Myometrial cell (primary cell): ENCODE measurements around a stretch of chr6.

DNA sequence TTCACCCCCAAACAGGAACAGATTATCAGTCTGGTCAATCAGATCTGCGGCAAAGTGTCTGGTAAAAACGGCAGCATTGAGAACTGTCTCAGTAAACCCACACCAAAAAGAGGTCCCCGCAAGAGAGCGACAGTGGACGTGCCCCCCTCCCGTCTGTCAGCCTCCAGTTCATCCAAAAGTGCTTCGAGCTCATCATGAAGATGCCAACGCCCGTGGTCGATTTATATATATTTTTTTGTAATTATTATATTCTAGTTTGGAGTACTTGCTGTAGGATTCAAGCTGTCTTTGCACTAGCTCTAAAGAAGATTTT, 142.8 kb downstream of the DTNBP1 start:
- RAMPAGE, long total RNA = no peak

GRCh38 chr6:15523900-15524466, 138.8 kb downstream of the DTNBP1 start:
- RAMPAGE, long total RNA = no peak

- RAMPAGE, long total RNA = no peak
Measured at GRCh38 chr6:15551600-15552329, 111.1 kb downstream of the DTNBP1 start.

DNA sequence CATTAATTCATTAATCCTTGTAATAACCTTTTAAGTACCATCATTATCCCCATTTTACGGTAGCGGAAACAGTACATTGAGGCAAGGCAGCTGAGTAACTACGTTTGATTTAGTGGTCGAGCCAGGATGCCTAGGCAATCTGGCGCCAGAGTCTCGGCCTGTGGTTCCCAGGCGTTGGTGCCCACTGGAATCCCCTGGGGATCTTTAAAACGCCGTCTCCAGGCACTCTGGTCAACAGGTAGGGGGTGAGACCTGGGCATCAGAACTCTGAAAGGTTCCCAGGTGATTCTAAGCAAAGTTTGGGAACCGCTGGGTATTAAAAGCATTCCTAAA, 1.0 kb downstream of the DTNBP1 start:
- RAMPAGE, long total RNA = no peak

DNA sequence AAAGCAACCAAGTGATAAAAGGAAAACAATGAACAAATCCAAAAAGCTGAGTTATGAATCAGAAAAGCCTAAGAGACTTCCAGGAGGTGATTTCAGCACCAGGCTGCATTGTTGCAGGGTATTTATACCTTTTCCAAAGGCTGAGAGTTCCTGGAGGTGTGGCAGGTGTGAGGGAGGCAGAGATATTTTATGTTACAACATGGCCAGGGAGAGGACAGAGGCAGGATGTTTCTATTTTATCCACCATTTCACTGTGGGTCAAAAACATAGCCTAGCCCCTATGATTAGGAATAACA, 64.6 kb upstream of the DTNBP1 start:
- RAMPAGE, long total RNA = no peak

- RAMPAGE, long total RNA = no peak
Measured at GRCh38 chr6:16068648-16068921, 60.3 kb upstream of the MYLIP start.

DNA sequence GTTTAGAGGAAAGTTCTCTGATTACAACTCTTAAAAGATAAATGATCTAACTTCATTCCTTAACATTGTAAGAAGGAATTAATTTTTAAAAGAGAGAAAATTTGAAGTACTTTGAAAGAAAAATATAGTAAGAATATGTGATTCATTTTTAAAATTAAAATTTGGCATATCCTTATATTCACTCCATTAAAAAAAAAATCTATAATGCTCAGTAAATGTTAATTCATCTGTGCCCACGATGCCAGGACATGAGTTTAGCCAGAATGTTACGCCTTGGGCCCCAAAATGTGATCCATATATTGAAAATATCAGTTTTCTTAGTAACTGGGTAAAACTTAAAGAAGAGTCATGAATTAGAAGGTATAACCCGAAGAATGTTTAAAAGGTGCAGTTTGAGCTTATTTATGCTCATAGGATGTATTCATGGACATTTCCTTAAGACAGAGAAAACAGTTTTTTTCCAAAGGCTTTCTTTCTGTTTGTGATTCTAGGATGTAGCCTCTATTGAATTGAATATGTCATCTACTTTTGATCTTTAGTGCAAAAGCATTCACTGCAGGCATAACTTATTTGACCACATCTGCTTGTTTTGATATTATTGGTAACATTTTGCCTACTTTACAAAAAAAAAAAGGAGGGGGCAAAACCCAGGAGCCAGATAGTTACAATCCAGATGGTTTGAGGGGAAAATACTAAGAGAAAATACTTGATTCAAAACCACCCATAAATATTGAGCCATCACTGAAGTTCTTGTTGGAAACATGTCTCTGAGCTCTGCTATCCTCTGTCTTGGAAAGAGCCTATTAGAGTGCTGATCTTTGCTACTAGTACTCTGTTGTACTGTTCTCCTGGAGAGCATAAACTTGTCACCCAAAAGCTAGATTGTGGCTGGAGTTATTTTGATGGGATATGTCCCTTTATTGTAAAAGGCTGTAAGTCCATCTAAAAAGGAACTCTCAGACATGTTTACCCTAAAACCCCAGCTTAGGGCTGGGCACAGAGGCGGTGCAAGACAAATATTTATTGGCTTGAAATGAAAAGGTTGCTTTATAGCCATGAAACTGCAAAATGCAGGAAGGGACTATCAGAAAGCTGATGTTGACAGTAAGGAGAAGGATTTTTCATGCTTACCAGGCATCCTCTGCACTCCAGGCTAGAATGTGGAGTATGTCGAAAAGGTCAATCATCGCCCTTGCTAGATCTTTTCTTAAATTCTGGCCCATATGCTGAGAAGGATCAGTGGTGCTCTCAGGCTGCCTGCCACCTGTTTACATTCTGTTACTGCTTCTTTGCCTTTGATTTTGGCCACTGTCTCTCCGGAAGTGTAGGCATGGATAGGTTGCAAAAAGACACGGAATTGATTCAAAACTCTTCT, 9.3 kb downstream of the MYLIP start:
- RAMPAGE, long total RNA = no peak

GRCh38 chr6:16267912-16268345, 29.5 kb downstream of the GMPR start:
- RAMPAGE, long total RNA = no peak

DNA sequence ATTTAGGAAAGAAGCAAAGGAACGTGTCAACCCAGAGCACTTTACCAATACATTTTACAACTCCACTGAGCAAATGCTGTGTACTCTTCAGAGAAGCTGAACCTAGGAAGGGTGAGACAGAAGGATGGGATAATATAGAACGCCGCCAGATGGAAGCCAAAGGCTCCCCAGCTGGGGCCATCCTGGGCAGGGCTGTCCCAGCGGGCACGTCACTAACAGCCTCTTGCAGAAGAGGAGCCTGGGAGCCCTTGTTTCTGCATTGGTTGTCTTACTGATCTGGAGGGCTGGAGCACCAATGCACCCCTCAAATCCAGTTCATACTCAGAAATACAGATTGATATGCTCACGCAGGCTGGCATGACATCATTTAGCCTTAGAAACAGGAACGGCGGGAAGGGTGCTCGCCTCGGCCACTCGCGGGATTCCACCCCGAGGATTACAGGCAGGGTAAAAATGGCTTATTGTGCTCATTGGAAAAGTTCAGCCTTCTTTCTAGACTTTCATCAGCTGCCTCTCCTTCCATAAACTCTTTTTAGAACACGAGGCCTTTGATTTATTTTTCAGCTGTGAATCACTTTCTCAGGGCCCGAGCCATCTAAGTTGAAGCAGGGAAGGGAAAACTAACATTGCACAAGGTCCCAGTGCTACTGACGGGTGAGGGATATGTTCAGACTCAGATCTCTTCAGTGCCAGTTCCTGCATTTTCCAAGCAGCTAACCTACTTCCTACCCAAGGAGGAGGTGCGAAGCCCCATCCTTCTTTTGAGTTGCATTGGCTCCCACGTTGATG, 82.3 kb downstream of the GMPR start:
- RAMPAGE, long total RNA = no peak

- RAMPAGE, long total RNA = no peak
Measured at GRCh38 chr6:16416660-16417079, 178.3 kb downstream of the GMPR start.

GRCh38 chr6:16419661-16420452, 181.5 kb downstream of the GMPR start:
- RAMPAGE, long total RNA = no peak

- RAMPAGE, long total RNA = no peak
Measured at GRCh38 chr6:16436280-16437308, 198.2 kb downstream of the GMPR start.

- RAMPAGE, long total RNA = no peak
Measured at GRCh38 chr6:16583072-16583896, 178.0 kb downstream of the ATXN1 start.

GRCh38 chr6:16635569-16636695, 125.3 kb downstream of the ATXN1 start:
- RAMPAGE, long total RNA = no peak

- RAMPAGE, long total RNA = no peak
Measured at GRCh38 chr6:16644556-16645011, 116.7 kb downstream of the ATXN1 start.

GRCh38 chr6:16646508-16647193, 114.6 kb downstream of the ATXN1 start:
- RAMPAGE, long total RNA = no peak

- RAMPAGE, long total RNA = no peak
Measured at GRCh38 chr6:16698901-16699969, 62.0 kb downstream of the ATXN1 start.

- RAMPAGE, long total RNA = no peak
Measured at GRCh38 chr6:16985677-16986133, 116.1 kb upstream of the STMND1 start.

- RAMPAGE, long total RNA = no peak
Measured at GRCh38 chr6:17102571-17103116, 794 bp downstream of the STMND1 start.

DNA sequence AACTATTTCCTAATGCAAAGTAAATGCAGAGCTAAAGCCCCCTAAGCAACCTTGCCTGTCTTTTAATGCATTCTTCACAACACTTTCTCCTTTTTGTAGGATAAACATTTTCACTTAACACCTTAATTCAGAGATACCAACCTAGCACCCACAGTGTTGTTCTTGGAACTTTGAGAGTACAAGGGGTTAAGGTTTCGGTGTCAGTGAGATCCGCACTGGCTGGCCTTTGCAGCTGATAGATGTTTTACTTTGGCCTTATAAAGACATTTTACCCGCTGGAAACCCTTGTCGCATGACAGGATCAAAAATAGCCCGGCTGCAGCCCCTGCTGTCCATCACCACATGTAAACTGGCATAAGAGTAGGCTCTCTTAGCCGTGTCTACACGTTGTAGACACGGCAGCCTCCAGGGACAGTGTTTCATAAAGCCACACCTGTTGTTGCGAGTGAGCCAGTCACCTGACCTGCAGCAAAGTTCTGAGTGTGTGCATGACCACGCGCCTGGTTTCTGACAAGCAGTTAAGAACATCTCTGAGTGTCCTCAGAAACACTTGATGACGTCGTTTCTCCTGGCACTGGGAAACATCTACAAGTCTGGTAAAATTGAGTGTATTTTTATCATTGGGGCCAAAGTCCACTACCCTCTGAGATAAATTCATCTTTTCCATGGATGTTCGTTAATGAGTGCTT, 8.5 kb downstream of the RBM24 start:
- RAMPAGE, long total RNA = no peak